Daoy (cell line): ENCODE measurements around a stretch of chr18.

DNA sequence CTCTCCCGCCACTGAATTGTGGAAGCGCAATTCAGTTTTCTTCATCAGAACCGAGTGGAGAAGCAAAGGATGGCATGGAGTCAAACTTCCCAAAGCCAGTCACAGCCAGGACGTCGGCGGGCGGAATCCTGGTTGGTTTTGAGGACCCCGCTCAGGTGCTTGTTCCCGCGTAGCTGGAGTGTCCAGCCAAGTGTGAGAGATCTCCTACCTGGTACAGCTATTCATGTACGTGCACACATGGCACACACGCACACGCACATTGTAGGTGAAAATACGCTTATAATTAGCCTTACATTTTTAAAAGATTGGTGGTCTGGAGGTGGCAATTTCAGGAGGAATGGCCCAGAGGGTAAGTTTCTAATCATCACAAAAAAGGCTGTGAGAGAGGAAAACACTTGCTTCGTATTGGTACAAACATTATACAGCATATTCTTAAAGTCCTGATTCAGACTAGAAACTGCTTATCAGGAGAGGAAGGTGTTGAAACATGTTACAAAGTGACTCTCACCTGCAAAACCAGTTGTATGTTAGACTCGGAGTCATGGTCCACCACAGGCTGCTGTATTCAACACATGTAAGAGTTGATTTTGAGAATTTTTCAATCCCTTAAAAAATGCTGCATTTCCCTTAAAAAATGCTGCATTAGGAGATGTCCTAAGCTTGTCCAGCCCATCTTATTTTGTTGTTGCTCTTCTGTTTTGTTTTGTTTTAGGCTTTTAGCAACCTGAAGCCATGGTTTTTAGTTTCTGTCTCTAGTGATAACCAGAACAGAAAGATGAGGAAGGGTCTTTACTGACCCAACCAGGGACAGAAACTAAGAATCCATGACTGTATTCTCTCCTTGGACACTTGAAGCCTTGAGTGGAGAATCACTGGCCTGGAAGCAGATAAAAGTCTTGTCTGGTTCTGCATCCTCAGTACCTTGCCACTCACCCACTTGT lies 61.6 kb downstream of the MBP start:
- RAMPAGE, long total RNA: no peak

DNA sequence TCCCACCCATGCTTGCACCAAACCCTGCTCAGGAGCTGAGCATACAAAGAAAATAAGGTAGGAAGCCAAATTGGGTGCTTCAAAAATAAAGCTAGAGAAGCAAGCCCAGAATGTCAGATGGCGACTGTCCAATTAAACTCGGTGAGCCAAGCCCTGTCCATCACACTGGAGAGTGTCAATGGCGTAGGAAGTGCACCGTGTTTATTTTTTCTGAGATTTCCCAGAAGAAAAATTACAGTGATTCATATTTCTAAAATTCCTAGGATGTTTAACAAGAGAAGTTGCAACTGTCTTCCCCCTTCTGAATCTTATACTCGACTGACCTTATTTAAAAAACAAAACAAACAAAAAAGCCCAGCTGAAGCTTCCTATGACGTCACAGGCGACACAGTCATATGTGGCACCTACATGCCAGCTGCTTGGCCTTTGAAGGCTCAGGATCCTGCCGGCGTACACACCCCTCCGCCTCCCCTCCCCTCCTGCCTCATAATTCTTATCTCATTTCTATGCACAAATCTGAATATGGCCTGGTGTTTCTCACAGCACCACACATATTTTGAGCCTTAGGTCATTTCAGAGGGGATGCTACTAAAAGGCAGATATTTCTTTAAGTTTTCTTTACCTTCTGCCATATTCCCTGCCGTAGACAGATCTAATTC lies 60.8 kb downstream of the MBP start:
- RAMPAGE, long total RNA: no peak

- RAMPAGE, long total RNA: no peak
Measured at GRCh38 chr18:77077853-77078829, 54.4 kb downstream of the MBP start.

DNA sequence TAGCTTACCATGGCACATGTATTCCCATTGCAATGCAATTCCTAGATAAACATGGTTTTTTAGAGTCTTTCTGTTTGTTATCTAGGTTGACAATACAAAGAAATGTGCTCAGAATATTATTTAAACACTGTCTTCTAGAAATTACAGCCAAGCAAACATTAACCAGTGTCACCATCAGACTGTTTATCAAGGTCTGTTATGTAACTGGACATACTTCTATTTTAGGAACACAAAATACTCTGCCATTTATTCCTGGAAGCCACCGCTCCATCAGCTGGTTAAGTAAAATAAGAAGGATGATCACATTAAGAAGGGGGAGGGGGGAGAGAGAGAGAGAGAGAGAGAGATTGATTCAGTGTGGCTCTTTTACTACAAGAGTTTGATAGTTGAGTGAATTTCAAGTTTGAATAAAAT lies 47.9 kb downstream of the MBP start:
- RAMPAGE, long total RNA: no peak

- RAMPAGE, long total RNA: no peak
Measured at GRCh38 chr18:77096999-77098004, 35.3 kb downstream of the MBP start.

- RAMPAGE, long total RNA: no peak
Measured at GRCh38 chr18:77322445-77322980, 72.9 kb downstream of the GALR1 start.

DNA sequence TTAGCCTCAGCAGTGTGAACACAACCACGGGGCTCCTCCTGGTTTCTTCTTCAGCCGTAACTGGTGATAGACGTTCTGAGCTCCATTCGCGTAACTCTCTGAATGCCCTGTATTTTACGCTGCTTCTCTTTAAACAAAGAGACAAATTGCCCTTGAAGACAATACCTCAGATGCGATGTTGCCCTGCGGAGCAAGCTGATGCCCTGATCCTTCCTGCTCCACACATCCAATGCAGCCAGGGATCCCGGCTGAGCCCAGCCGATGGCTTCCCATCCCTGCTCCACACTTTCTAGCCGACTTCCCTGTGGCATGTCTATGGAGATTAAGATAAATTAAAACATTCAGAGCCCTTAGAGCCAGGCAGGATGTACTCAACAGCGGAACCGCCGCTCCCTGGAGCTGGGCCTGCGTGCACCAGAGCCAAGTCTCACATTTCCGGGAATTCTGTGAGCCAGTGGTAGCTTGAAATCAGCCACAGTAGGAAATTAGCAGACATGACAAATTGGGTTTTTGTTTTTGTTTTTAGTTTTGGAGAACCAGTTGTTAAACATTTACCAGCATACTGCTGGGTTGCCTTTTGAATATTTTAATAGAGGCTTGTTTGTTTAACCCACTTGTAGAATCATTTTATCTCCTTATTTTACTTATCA lies 620.5 kb downstream of the GALR1 start:
- RAMPAGE, long total RNA: no peak

GRCh38 chr18:78561862-78562671 lies 417.6 kb upstream of the SALL3 start:
- RAMPAGE, long total RNA: no peak

GRCh38 chr18:78643022-78643498 lies 336.6 kb upstream of the SALL3 start:
- RAMPAGE, long total RNA: no peak

DNA sequence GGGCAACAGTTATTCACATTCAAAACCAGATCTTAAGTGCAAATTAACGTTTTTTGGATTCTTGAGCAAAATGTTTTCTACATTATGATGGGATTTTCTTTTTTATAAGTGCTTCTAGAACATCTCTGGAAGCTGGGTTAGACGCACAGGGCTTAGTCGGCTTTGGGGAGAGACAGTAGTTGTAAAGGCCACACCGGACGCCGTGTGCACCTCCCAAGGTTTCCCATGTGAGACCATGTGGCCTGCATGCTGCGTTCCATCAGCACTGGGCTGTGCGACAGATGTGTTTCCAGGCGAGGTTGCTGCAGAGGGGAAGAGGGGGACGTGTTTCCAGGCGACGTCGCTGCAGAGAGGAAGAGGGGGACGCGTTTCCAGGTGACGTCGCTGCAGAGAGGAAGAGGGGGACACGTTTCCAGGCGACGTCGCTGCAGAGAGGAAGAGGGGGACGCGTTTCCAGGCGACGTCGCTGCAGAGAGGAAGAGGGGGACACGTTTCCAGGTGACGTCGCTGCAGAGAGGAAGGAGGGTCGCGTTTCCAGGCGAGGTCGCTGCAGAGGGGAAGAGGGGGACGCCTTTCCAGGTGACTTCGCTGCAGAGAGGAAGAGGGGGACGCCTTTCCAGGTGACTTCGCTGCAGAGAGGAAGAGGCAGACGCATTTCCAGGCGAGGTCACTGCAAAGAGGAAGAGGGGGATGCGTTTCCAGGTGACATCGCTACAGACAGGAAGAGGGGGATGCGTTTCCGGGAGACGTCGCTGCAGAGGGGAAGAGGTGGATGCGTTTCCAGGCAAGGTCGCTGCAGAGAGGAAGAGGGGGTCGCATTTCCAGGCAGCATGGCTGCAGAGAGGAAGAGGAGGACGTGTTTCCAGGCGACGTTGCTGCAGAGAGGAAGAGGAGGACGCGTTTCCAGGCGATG lies 24.4 kb downstream of the NFATC1 start:
- RAMPAGE, long total RNA: no peak

- RAMPAGE, long total RNA: no peak
Measured at GRCh38 chr18:79460299-79460802, 64.6 kb downstream of the NFATC1 start.

DNA sequence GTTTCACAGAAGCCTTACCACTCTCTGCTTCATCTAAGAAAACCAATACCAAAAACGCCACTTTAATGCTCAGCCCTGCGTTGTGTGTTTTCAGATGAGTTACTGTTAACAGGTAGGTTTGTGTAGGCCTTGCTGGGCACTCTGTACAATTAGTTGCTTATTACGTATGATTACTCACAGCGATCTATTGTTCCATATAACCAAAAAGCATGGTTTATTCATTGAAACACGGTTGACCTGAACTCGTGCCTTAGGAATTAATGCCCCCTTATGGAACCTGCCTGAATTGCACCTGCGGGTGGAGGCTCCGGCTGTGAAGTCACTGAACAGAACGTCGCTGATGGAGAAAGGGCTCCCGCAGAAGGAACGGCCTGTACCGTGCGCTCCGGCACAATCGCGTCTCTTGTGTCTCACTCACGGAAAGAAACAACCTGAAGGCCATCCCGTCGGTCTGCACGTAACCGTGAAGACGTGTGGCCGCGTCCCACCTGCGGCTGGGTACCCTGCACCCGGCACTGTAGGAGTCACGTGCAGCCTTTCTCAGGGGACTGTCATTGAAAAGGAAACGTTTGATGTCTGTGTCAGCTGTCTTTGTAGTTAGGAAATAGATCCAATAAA lies 133.1 kb downstream of the NFATC1 start:
- RAMPAGE, long total RNA: no peak

DNA sequence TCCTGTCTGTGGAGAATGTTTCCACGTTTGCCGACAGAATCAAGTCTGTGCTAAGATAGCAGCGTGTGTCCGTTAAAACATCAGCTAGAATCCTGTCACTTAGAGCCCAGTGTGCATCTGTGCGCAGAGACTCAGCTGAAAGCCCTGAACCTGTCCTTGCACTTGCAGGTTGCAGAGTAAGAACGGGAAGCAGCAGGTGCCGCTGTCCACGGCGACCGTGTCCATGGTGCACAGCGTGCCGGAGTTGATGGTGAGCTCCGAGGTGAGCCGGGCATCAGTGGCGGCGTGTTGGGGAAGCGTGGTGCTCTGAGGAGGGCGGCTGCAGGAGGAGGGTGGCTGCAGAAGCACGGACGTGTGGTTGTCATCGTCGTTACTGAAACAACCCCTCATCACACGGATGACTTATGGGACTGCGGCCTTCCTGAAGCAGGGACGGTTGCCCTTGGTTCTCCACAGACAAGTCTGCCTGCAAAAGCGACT lies 16.2 kb downstream of the CTDP1 start:
- RAMPAGE, long total RNA: no peak

DNA sequence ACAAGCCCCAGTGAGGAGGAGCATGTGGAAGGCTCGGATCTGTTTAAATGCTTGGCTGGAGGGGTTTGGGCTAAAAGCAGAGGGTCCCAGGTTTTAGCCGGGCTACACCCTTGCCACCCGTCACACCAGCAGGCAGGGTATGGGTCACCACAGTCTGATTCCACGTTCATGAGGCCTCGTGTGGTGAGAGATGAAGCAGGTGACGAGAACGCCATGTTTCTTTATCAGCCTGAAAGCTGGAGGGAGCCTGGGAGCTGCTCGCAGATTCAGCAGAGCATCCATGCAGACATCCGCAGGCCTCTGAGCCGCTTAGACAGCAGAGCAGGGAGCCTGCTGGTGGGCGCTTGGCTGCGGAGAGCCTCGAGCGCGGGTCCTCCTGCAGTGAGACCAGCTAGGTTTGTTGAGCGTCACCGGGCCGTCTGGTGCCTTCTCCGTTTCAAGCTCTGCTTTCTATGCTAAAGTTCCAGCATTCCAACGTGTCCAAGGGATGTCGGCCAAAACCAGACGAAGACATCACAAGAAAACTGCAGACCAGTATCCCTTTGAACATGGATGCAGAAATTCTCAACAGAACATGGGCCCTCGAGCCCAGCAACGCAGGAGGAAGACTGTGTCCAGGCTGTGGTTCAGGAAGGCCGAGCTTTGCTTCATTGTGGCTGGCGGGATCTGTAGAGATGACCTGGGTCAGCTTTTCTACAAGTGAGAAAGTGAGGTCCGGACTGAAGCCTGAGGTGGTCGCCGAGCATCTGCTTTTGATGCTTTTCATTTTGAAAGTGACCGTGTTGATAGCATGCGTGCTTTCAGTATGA lies 27.7 kb downstream of the CTDP1 start:
- RAMPAGE, long total RNA: no peak

- RAMPAGE, long total RNA: no peak
Measured at GRCh38 chr18:79711204-79711403, 31.5 kb downstream of the CTDP1 start.

- RAMPAGE, long total RNA: no peak
Measured at GRCh38 chr18:79738315-79738766, 58.7 kb downstream of the CTDP1 start.

DNA sequence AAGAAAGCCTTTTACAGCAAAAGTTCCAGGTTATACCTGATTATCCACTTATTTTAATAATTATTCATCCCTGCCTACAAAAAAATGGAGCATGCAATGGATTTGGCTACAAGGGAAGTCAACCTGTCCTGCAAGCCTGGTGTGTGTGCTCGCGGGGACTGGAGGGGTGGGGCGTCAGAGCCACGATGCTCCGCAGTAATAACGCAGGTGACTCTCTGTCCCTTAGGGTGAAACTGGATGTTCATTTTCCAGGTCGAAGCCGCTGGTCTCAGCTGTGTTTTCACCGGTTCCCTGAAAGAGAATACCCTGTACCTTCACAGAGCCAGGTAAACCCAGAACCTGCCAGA lies 58.4 kb downstream of the KCNG2 start:
- RAMPAGE, long total RNA: no peak

DNA sequence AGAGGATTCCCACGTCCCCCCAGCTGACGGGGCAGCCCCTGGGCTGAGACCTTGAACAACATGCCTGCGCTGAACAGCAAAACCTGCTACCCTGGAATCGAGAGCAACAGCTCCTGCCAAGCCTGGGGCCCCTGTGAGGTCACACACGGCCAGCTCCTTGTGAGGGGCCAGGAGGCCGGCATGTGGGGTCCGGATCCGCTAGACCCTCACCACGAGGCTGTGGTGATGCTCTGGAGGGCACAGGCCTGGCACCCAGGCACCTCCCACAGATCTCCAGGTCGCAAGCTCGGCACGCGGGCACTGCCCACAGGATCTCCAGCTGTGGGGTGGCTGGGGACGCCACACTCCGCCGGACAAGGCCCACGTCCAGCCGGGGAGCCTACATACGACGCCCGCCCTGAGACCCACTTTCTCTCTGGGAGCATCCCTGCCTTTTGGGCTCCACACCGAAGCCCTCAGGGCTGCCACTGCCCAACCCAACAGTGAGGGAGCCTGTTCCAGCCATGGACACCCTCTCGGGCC lies 34.2 kb downstream of the SLC66A2 start:
- RAMPAGE, long total RNA: no peak

GRCh38 chr18:79940378-79940960 lies 11.0 kb downstream of the SLC66A2 start:
- RAMPAGE, long total RNA: no peak

- RAMPAGE, long total RNA: no peak
Measured at GRCh38 chr18:79941102-79942265, 10.0 kb downstream of the SLC66A2 start.